HEK293 (cell line): ENCODE data around the genes LTA, MPIG6B and VWA7.

- PRO-cap: no peak
- RRBS, 2 experiments: no CpG with 5 or more reads among the region's 5 CpGs
These were observed 1.3 kb upstream of the MUCL3 start for GRCh38 chr6:30939320-30939973.

DNA sequence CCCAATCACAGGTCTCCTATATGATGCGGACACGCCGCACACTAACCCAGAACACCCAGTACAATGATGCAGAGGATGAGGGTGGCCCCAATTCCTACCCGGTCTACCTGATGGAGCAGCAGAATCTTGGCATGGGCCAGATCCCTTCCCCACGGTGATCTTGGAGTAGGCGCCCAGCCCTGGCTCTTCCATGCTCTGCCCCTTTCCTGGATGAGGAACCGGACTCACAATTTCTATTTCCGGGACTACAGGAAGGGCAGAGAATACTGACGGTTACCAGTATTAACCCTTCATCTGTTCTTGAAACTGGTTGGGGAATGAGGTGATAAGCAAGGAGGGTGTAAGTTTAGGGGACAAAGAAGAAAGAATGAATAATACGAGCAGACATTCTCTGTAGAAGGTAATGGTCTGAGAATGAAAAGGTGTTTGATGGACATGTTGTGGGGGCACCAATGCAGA, 12.2 kb downstream of the MUCL3 start:
- PRO-cap: no peak
- RRBS, 2 experiments: no CpG with 5 or more reads among the region's 10 CpGs

GRCh38 chr6:31010744-31011068, 432 bp downstream of the MUC22 start:
- PRO-cap: no peak
- RRBS, 2 experiments: no CpG with 5 or more reads among the region's 2 CpGs

- PRO-cap: no peak
- RRBS, 2 experiments: no CpG with 5 or more reads among the region's 14 CpGs
These were observed 11.3 kb downstream of the MUC22 start for GRCh38 chr6:31021407-31022142.

GRCh38 chr6:31057429-31057833, 47.2 kb downstream of the MUC22 start:
- PRO-cap: no peak
- RRBS, 2 experiments: no CpG with 5 or more reads among the region's 1 CpG

GRCh38 chr6:31156512-31157436, 828 bp downstream of the CCHCR1 start:
- PRO-cap: no peak
- RRBS, 2 experiments: no CpG with 5 or more reads among the region's 9 CpGs

DNA sequence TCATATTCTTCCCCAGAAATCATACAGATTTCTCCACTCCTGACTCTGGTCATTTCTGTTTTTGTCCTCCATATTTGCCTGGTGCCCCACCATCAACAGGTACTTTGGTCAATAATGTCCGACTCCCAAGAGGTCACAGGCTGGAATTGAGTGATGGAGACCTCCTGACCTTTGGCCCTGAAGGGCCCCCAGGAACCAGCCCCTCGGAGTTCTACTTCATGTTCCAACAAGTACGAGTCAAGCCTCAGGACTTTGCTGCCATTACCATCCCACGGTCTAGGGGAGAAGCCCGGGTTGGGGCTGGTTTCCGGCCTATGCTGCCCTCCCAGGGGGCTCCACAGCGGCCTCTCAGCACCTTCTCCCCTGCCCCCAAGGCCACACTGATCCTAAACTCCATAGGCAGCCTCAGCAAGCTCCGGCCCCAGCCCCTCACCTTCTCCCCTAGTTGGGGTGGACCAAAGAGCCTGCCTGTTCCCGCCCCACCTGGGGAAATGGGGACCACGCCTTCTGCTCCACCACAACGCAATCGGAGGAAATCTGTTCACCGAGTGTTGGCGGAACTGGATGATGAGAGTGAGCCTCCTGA, 3.1 kb downstream of the TCF19 start:
- PRO-cap: no peak
- RRBS, 2 experiments: 100% methylated on average over 1 of the region's 14 CpGs; no CpG with 5 or more reads in 1 of the 2 experiments

- PRO-cap: no peak
- RRBS, 2 experiments: no CpG with 5 or more reads among the region's 19 CpGs
These were observed 1.9 kb upstream of the POU5F1 start for GRCh38 chr6:31172048-31173065.

- PRO-cap: bidirectional peak, plus-strand start at chr6:31197760, minus-strand start at chr6:31197678; bidirectional peak, plus-strand start at chr6:31198140, minus-strand start at chr6:31198037
- RRBS, 2 experiments: 0% methylated on average over 1 of the region's 54 CpGs; no CpG with 5 or more reads in 1 of the 2 experiments
These were observed 27.2 kb upstream of the POU5F1 start for GRCh38 chr6:31197404-31198300.

DNA sequence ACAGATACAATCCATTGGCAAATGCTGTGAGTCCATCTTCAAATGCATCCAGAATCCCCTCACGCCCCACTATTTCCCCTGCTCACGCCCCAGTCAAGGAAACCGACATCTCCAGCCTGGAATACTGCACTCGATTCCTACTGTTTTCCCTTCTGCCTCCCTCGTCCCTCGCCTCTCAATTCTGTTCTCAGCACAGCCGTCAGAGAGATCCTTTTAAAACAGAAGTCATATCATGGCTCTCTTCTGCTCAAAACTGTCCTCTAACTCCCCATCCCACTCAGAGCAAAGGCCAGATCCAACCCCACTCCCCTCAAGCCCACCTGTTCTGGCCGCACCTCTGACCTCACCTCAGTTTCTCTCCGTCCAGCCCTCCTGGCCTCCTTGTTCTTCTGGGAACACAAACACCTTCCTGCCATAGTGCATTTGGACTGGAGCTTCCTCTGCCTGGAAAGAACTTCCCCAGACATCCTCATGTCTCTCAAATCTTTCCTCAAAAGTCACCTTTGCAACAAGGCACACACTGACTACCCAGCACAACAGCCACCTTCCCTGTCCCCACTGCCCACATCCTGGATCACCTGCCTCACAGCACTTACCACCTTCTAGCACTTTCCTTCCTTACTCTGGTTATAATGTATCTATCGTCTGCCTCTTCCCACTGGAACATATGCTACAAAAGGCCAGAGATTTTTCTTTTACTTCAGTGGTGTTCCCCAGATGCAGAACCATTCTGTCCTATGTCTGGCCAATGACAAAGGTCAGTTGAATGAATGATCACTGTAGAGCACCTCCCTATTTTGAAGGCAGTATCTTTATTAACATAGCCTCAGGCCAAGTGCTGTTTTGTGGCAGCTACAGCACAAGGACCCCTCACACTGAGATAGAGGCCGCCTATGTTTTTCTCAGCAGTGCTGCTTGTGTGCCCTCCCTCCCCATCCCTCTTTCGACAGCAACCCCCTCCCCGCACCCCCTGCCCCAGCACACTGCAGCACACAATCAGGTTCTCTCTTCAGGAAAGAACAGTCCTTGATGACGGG, 4.3 kb downstream of the HLA-B start:
- PRO-cap: no peak
- RRBS, 2 experiments: no CpG with 5 or more reads among the region's 14 CpGs

DNA sequence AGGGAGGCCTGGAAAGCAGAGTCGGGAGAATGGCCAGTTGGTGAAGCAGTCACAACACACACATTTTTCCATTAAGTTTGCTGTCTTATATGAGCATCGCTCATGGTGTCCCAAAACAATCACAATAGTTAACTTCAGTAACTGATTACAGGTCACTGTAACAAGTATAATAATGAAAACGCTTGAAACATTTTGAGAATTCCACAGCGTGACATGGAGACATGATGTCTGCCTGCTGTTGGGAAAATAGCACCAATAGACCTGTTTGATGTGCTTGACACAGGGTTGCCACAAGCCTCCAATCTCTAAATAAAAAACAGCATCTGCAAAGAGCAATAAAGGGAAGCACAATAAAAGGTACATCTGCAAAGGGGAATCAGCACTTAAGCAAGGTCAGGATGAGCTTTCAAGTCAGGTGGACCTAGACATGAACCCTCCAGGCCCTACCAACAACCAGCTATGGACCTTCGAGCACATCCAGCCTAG, 1.6 kb upstream of the MCCD1 start:
- PRO-cap: no peak
- RRBS, 2 experiments: no CpG with 5 or more reads among the region's 5 CpGs

DNA sequence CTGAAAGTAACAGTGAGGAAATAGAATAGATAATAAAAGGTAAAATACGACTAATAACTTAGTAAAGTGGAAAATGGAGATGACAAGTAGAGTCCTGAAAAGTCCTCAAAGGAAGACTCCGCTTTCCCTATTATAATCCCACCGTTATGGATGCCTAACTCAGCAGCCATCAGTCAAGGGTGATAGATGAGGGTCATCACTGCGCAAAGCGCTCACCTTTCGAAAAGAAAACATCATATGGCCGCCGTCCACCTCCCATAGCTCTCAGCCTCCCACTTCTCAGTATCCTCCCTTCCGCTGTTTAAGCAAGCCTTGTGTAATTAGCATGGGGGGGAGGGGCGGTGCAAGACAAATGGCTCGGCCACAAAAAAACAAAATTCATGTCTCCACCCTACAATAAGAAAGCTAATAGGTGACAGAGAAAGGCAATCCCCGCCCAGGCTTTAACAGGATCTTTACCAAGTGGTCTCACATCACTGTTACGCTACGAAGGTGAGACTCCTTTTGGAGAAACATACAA, 806 bp downstream of the DDX39B start:
- PRO-cap: bidirectional peak, plus-strand start at position 396 of the sequence, minus-strand start at position 281 of the sequence
- RRBS, 2 experiments: no CpG with 5 or more reads among the region's 14 CpGs

DNA sequence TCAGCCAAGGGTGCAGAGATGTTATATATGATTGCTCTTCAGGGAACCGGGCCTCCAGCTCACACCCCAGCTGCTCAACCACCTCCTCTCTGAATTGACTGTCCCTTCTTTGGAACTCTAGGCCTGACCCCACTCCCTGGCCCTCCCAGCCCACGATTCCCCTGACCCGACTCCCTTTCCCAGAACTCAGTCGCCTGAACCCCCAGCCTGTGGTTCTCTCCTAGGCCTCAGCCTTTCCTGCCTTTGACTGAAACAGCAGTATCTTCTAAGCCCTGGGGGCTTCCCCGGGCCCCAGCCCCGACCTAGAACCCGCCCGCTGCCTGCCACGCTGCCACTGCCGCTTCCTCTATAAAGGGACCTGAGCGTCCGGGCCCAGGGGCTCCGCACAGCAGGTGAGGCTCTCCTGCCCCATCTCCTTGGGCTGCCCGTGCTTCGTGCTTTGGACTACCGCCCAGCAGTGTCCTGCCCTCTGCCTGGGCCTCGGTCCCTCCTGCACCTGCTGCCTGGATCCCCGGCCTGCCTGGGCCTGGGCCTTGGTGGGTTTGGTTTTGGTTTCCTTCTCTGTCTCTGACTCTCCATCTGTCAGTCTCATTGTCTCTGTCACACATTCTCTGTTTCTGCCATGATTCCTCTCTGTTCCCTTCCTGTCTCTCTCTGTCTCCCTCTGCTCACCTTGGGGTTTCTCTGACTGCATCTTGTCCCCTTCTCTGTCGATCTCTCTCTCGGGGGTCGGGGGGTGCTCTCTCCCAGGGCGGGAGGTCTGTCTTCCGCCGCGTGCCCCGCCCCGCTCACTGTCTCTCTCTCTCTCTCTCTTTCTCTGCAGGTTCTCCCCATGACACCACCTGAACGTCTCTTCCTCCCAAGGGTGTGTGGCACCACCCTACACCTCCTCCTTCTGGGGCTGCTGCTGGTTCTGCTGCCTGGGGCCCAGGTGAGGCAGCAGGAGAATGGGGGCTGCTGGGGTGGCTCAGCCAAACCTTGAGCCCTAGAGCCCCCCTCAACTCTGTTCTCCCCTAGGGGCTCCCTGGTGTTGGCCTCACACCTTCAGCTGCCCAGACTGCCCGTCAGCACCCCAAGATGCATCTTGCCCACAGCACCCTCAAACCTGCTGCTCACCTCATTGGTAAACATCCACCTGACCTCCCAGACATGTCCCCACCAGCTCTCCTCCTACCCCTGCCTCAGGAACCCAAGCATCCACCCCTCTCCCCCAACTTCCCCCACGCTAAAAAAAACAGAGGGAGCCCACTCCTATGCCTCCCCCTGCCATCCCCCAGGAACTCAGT, at the start of gene LTA:
Gene LTA (plus strand): TSS at position 379 of the 1,286 bp plus-strand sequence.
- PRO-cap: no peak
- RRBS, 2 experiments: 92 to 94% methylated on average over 7 of the region's 30 CpGs

GRCh38 chr6:31585432-31585919, 601 bp upstream of the LST1 start:
- PRO-cap: no peak
- RRBS, 2 experiments: no CpG with 5 or more reads among the region's 3 CpGs

DNA sequence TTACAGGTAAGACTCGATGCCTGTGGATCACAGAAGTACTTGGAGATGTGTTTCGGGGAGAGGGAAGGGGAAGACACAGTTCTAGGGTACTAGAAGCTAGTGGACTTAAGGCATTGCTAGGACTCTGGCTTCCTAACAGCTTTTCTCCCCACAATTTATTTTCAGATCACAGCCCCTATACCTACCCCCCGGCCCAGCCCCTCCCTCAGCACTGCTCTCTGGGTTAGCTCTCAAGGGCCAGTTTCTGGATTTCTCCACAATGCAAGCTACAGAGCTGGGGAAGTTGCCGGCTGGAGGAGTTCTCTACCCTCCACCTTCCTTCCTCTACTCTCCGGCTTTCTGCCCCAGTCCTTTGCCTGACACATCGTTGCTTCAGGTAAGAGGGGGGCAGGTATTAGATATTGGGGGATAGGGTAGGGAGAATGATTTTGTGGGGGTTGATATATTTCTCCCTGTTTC, 15.6 kb downstream of the PRRC2A start:
- PRO-cap: no peak
- RRBS, 2 experiments: 91 to 96% methylated on average over 1 to 2 of the region's 6 CpGs

DNA sequence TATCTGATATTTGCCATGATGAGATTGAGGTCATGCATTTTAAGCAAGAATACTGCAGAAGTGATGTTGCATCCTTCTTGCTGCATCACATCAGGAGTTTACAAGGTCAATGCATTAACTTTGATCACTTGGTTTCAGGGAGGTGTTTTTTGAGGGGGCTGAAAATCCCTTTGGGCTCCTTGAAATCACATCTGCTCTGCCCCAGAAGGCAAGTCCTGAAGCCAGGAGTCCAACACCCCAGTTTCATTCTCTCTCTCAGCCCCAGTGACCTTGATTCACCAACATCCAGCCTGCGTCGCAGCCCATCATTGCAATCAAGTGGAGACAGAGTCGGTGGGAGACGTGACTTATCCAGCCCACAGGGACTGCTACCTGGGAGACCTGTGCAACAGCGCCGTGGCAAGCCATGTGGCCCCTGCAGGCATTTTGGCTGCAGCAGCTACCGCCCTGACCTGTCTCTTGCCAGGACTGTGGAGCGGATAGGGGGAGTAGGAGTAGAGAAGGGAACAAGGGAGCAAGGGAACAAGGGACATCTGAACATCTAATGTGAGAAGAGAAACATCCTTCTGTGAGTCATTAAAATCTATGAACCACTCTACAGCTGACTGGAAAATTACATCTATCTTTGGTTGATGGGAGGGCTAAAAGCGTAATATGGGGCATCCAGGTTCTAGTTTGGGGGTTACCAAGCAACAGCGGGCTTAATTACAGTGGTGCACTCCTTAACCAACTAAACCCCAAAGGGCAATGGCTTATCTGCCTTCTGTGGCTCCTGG, 2.4 kb downstream of the LY6G6D start:
- PRO-cap: no peak
- RRBS, 2 experiments: no CpG with 5 or more reads among the region's 10 CpGs

DNA sequence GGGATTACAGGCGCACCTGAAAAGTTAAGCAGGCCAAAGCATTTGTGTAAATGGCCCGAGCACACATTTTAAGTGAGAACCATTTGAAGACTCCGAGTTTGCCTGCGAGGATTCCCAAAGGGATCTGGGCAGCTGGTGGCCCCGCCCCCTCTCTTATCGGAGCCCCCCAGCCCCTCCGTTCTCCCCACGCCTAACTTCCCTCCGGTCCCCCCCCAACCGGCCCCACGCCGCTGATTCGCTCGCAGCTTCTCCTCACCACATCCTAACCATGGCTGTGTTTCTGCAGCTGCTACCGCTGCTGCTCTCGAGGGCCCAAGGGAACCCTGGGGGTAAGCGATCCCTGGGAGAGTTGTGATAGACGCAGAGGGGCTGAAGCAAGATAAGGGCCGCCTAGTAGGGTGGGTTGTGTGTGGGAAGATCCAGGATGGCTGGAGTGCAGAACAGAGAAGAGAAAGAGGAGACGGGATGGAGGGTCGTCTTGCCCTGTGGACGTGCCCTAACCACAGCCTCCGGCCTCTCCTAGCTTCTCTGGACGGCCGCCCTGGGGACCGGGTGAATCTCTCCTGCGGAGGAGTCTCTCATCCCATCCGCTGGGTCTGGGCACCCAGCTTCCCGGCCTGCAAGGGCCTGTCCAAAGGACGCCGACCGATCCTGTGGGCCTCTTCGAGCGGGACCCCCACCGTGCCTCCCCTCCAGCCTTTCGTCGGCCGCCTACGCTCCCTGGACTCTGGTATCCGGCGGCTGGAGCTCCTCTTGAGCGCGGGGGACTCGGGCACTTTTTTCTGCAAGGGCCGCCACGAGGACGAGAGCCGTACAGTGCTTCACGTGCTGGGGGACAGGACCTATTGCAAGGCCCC, at the start of gene MPIG6B:
Gene MPIG6B (plus strand): TSS at position 258 of the 857 bp plus-strand sequence.
- PRO-cap: no peak
- RRBS, 2 experiments: 82 to 92% methylated on average over 4 of the region's 49 CpGs

DNA sequence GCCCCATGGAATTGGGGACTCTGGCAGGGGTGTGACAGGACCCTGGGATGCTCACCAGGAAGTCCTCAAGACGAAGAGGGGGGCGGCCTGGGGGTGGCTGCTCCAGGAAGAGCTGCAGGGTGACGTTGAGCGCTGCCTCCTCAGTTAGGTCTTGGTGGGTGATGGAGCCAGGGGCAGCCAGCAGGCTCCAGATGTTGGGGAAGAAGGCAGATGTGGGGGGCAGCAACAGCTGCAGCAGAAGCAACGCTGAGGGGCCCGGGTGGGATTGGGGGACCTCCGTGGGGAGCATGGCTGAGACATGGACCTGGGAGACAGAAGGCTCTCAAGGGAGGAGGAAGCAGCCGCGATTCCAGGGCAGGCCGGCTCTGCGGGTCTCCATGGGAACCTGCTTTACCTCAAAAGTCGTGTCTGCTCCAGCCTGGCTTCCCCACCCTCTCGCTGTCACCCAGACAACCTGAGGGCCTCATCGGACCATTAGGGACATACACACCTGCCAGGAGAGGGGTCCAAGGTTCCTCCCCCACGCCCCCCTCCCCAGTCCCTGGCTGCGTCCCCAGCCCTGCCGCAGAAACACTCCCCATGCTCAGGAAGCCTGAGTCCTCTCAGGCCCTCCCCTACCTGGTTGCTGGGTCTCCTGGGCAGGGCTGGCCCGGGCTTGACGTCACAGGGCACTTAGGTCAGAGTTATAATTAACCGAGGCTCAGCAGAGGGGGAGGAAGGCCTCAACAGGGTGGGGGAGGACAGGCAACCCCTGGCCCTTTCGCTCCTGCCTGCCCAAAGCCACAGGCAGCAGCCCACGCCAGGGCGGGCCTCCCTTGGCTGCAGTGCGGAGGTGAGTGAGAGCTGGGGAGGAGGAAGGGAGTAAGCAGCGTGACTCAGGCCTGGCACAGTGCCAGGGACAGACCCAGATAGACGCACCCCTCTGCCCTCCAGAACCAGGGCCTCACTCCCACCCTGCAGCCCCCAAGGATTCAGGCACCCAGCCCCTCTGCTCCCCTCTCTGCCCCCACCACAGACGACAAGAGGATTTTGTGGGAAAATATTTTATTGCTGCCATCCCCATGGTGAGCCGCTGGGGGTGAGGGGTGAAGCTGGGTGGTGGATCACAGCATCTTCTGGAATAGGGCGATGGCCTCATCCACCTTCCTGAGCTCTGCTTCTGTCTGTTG, at the start of gene VWA7:
Gene VWA7 (minus strand): TSS at position 838 of the 1,169 bp plus-strand sequence.
- PRO-cap: unidirectional peak, minus-strand start at position 379 of the sequence
- RRBS, 2 experiments: 10 to 26% methylated on average over 5 of the region's 29 CpGs

GRCh38 chr6:31792562-31793140, 2.9 kb downstream of the VARS1 start:
- PRO-cap: no peak
- RRBS, 2 experiments: 93% methylated on average over 3 of the region's 16 CpGs; no CpG with 5 or more reads in 1 of the 2 experiments

- PRO-cap: no peak
These were observed 1.4 kb downstream of the VARS1 start for GRCh38 chr6:31794174-31794495.